Airway epithelial cell (primary cell): ENCODE measurements around the genes PLCD4 and CDK5R2.

GRCh38 chr2:218404637-218405036, 5.0 kb downstream of the CTDSP1 start:
- RAMPAGE, long total RNA, result no peak

- RAMPAGE, long total RNA, result no peak
These were observed 6.7 kb downstream of the VIL1 start for GRCh38 chr2:218425606-218426043.

GRCh38 chr2:218549549-218550056, 18.5 kb downstream of the USP37 start:
- RAMPAGE, long total RNA, result no peak

DNA sequence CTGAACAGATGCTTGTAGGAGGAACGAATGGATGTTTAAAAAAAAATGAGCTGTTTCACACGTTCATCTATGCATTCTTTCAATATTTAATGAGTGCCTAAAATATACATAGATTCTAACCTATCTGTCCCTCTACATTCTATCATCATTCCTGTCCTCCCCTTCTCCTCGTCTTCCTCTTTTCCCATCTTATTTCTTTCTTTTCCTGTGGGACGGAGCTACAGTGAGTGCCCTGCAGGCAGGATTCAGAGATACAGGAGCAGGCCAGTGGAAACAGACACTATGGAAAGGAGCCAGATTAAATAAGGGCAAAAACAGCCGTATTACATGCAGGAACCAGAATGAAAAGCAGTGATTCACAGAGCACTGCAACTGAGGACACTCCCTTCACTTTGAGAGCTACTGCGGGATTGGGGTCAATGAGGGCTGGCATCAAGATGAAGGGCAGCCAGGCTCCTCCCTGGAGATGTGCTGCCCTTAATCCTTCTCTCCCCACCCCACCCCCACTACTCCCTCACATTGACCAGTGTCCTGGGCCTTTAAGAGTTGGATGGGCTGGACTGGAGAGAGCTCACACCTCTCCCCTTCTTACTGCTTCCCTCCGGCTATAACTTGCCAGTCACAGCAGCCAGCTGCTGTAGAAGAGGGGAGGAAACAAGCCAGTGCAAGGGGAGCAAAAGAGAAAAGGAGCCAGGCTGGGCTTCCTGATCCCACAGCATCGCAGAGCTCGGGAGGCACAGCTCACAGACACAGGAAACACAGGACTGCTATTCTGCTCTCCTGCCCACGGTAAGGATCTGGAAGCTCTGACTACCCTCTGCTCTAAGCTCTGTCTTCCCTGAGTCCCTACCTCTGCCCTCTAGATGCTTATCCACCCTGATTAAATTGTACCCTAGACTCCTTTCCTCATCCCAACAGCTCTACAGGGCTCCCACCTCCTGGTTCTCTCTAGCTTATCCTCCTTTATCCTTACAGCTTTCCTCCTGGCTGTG, at the start of gene PLCD4:
TSS of gene PLCD4 (plus strand) at position 618 of the 992 bp plus-strand sequence.
- RAMPAGE, long total RNA, result no peak

DNA sequence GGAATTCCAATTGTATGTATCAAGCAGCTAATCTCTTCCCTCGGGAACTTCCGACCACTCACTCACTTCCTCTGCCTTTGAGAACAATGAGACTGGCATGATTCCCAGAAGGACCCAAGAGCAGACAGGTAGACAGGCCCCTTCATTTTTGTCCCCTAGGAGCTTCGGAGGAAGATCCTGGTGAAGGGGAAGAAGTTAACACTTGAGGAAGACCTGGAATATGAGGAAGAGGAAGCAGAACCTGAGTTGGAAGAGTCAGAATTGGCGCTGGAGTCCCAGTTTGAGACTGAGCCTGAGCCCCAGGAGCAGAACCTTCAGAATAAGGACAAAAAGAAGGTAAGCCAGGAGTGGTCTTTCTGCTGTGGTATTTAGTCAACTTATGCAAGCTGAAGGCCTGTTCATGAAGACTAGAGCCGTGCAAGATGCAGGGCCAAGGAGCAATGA, 24.3 kb downstream of the PLCD4 start:
- RAMPAGE, long total RNA, result no peak

GRCh38 chr2:218739630-218740161, 29.1 kb downstream of the TTLL4 start:
- RAMPAGE, long total RNA, result no peak

DNA sequence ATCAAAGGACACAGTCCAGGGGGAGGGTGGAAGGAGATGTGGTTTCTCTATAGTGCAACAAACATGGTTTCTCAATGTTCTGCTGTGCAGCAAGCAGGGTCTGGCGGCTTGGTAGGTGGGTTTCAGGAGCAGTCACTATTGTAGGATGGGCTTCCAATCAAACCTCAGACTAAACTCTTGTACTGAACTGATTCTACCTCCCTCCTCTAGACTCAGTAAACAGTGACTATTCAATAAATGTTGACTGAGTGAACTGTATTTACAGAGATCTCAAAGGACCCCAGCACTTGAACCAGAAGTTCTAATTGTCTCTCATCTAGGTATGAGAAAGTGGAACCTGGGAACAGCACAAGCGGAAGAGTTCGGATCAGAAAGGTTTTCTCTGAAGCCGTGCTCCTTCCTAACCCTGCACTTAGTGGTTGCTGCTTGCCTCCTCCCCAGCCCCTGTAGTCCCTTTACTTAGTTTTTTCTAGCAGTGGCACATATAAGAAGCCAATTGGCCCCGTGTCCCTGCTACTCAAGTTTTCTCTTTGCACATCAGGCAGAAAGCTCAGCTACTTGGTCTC, 26.7 kb upstream of the CYP27A1 start:
- RAMPAGE, long total RNA, result no peak

- RAMPAGE, long total RNA, result no peak
These were observed at the start of gene CDK5R2 for GRCh38 chr2:218959315-218960076. CDK5R2 (plus strand) TSS chr2:218959666.

DNA sequence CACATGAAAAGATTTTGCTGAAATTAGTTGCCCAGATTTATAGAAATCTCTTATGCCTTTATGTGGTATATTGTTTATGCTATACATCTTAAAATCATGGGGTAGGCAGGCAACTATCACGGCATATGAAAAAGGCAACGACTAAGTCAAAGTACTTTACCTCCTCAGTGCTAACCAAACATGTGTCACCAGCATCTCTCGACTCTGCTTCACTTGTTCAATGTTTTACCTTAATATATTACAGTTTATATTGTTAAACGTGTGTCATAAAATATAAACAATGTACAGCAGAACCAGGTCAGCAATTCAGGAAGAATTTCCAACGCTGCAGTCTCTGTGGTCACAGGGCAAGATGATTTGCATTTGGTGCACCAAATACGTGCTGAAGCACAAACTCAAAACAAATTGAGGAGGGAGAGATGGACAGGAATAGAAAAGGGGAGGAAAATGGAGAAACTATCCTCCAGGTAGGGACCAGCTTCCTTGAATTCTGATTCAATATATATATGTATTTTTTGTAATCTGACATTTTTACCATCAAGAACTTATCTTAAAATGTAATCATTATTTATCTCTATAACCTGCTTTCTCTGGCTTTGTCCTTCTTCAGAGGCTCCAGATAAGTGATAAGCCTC, 47.6 kb downstream of the NHEJ1 start:
- RAMPAGE, long total RNA, result no peak

GRCh38 chr2:219251839-219252443, 1.1 kb upstream of the TUBA4B start:
- RAMPAGE, long total RNA, result no peak

GRCh38 chr2:219280827-219281978, 2.0 kb downstream of the DNAJB2 start:
- RAMPAGE, long total RNA, result no peak

DNA sequence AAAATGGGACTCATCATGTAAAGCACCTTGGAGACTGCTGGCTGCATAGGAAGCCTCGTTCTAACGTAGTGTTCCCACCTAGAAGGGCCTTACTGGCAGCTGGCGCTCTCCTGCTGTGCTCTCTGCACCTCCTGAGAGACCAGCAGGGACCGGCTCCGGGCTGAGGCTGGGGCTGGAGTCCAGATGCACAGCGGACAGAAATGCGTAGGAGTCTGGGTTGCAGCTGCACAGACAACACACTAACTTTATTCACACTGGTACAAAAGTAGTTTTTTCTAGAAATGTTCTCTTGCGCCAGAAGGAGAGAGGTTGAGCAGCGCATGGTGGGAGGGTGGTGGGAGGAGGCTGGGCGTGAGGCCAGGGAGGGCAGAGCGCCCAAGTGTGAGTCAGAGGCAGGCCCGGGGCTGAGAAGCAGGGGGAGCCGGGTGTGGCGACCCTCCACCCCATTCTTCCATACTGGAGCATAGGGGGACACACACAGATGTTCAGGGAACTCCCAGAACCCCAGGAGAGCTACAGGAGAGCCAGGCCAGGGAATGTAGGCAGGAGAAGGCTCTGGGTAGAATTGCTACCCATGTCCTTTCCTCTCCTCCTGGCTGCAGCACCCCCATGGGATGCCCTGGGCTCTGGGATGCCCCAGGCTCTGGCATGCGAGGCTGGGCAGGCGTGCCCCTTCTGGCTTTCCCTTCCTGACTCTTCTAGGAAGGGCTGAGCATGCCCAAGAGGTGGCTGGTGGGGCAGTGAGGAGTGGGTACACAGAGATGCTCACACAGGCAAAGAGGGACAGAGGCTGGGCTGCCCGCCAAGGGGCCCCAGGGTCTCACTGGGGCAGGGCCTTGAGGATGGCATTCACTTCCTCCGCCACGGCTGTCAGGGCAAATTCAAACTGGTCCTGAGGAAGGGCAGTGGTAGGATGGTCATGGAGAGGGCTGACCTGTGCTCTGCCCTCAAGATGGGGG, 10.5 kb downstream of the DNAJB2 start:
- RAMPAGE, long total RNA, result no peak

DNA sequence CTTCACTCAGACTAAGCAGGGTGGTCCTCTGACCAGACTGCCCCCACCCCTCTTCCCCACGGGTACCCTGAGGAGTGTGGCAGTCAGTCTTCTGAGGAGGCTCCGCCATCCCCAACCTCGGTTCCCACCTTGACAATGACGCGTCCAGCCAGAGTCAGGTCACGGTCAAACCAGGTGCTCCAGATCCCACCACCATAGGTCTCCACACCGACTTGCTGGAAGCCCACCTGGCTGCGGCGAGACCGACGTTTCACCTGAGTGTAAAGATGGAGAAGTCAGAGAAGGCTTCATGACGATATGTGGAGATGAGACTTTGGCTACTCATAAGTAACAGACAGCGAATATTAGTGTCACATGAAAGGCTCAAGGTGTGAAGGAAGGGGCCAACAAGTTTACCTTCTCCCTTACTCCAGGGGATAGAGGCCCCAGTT, 1.5 kb downstream of the DNPEP start:
- RAMPAGE, long total RNA, result no peak

DNA sequence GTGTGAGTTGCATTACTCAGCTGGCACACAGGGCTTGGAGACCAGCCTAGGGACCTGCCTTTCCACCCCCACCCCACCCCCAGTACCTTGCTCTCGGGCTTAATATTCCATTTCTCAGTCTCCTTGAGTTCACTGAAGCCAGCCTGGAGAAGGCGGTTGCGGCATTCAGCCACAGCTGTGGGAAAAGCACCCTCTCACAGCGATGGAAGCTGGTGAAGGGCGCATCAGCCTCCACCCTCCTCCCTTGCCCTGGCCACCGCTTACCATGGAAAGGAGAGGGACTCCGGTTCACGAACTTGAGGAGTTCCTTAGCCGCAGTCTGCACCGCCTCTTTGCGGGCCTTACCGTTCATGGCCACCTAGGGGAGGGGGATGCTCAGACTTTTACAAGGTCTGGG, 908 bp downstream of the DNPEP start:
- RAMPAGE, long total RNA, result no peak

DNA sequence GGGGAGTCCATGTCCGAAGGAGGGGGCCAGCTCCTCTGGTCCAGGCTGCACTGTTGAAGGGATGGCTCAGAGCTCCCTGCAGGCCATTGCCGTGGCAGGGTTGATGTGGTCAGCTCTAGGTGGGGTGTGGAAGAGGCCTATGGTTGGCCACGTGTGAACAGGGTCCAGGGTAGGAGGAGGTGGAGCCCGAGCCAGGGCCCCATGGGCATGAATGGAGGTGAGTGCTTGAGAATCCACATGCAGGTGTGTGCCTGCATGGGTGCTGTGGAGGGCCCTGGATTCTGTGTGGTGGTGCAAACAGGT, 1.1 kb downstream of the SPEG start:
- RAMPAGE, long total RNA, result no peak

- RAMPAGE, long total RNA, result no peak
These were observed 8.2 kb downstream of the SPEG start for GRCh38 chr2:219442647-219443444.

- RAMPAGE, long total RNA, result no peak
These were observed 13.5 kb downstream of the SPEG start for GRCh38 chr2:219447916-219448855.

- RAMPAGE, long total RNA, result no peak
These were observed 26.1 kb downstream of the SPEG start for GRCh38 chr2:219460170-219461714.

- RAMPAGE, long total RNA, result no peak
These were observed 7.4 kb upstream of the ASIC4 start for GRCh38 chr2:219506639-219507620.

DNA sequence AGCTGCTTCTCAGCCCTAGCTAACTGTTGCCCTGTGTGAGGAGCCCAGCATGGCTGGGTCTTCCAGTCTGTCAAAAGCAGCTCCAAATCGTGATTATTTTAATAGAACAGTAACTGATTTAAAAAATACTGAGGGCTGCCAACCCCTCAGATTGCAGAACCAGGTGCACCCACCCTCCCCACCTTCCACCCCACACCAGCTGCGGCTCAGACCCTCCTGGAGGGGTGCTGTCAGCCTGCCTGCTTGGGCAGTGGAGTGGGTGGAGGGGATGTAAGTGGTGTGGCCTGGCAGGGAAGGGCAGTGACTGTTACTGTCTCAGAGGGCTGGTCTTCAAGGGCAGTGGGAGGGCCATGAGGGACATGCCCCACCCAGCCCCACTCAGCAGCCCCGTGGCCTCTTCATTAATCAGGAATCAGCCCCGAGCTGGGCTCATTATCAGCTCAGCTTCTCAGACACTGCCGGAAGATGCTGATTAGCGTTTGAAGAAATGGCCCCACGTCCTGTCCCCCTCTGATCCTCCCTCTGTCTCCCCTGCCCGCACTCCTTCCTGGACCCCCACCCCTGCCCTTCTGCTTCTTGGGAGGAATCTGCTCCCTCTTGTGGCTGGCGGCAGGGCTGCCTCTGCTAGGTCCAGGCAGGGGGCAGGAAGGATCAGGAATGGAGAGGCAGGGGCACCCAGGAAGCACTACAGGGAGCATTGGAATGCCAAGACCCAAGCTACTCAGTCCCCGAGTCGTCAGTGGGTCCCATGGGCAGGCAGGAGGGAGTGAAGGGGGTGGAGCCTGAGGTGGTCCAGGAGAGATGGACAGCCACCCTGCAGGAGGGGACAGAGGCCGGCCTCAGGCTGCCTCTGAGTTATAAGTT, 6.8 kb downstream of the ASIC4 start:
- RAMPAGE, long total RNA, result no peak